Mesenchymal stem cell of the bone marrow (primary cell): ENCODE measurements around the genes PURB and IGFBP3.

- CAGE, long polyA plus RNA, result no peak
These were observed 22.7 kb downstream of the OGDH start for GRCh38 chr7:44629124-44629556.

DNA sequence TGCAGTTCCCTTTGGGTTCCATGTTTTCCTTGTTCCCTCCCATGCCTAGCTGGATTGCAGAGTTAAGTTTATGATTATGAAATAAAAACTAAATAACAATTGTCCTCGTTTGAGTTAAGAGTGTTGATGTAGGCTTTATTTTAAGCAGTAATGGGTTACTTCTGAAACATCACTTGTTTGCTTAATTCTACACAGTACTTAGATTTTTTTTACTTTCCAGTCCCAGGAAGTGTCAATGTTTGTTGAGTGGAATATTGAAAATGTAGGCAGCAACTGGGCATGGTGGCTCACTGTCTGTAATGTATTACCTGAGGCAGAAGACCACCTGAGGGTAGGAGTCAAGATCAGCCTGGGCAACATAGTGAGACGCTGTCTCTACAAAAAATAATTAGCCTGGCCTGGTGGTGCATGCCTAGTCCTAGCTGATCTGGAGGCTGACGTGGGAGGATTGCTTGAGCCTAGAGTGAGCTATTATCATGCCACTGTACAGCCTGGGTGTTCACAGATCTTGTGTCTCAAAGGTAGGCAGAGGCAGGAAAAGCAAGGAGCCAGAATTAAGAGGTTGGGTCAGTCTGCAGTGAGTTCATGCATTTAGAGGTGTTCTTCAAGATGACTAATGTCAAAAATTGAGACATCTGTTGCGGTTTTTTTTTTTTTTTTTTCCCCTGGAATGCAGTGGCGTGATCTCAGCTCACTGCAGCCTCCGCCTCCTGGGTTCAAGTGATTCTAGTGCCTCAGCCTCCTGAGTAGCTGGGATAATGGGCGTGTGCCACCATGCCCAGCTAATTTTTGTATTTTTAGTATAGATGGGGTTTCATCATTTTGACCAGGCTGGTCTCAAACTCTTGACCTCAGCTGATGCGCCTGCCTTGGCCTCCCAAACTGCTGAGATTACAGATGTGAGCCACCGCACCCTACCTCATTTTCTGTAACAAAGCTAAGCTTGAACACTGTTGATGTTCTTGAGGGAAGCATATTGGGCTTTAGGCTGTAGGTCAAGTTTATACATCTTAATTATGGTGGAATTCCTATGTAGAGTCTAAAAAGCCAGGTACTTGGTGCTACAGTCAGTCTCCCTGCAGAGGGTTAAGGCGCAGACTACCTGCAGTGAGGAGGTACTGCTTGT lies 5.4 kb downstream of the PPIA start:
- CAGE, long polyA plus RNA, result no peak

GRCh38 chr7:44867134-44867793 lies 18.1 kb downstream of the PURB start:
- CAGE, long polyA plus RNA, result no peak

GRCh38 chr7:44885327-44886426 lies at the start of gene PURB:
Gene PURB (minus strand): TSS chr7:44885530.
- CAGE, long polyA plus RNA, result no peak

- CAGE, long polyA plus RNA, result no peak
These were observed 19.2 kb downstream of the MYO1G start for GRCh38 chr7:44959538-44960122.

DNA sequence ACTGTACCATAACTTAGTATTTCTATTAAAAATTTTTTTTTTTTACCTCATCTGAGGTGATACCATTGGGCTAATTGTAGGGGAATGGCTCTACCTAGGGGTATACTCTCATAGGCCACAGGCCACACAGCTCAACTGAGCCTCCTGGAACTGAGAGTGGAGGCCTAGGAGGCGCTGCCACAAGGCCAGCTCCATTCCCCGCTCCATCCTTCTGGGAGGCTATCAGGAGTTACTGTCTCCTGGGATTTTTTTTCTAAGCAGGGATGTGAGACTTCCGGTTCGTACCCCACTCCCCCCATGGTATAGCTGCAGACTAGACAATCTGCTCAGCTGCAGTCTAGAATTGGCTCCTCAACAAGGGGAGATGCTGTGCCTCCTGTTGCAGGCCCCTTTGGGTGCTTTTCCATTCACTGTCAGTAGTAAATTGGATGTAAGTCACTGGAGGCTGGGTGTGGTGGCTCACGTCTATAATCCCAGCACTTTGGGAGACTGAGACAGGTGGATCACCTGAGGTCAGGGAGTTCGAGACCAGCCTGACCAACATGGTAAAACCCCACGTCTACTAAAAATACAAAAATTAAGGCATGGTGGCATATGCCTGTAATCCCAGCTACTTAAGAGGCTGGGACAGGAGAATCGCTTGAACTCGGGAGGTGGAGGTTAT lies 2.8 kb upstream of the MYO1G start:
- CAGE, long polyA plus RNA, result no peak

GRCh38 chr7:45013170-45014051 lies 13.4 kb downstream of the CCM2 start:
- CAGE, long polyA plus RNA, result no peak

DNA sequence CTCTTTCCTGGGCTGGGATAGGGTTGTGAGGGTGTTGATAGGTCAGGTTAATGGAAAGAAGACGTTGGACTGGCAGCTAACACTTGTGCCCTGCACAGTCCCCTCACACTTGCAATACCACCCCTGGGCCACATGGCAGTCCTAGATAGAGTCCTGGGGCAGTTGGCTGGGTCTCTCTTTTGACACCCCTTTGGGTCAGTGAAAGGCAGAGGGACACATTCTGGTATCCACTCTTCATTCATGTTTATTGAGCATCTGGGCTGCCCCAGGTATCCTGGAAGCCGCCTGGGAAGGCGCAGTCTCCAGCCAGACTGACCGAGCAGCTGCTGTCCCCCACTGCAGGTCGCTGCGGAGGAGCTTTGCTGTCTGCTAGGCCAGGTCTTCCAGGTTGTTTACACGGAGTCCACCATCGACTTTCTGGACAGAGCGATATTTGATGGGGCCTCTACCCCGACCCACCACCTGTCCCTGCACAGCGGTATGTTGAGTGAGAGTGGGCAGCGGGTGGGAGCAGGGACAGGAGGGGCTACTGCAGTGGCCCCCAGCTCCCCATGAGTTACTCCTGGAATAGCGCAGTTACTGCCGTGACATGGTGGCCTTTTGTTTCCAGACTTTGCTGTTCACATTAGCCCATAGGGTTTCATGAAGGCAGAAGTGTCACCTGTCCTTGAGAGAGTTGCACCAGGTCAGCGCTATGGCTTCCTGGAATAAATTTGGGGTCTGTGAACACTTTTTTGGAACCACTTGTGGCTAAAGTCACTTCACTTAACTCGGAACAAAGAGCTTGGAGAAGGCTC lies 19.1 kb downstream of the NACAD start:
- CAGE, long polyA plus RNA, result no peak

DNA sequence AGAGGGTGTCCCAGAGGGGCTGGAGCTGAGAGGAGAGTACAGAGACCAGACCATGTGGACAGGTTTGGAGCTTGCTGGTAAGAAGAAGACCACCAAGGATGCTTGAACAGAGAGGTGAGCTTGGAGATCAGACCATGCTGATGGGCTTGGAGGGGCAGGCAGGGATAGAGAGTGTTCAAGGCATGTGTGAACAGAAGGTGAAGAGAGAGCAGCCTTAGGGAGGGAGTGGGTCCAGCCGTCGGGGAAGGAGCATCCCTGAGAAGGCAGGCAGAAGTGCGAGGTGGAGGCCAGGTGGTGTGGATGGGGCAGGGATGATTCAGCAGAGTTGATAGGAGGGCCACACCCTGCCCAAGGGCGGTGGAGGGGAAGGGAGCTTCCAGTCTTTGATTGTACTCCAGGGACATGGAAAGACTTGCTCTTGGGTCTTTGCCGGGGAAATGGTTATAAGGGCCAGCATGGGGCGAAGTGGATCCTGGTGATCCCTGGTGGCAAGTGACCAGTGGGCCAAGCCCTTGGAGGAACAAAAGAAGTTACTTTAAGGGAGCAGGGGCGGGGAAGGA lies 83.6 kb downstream of the RAMP3 start:
- CAGE, long polyA plus RNA, result no peak

- CAGE, long polyA plus RNA, result no peak
These were observed 126.2 kb downstream of the ADCY1 start for GRCh38 chr7:45700213-45700889.

GRCh38 chr7:45768355-45769508 lies 104.2 kb downstream of the CCDC201 start:
- CAGE, long polyA plus RNA, result no peak

- CAGE, long polyA plus RNA, result no peak
These were observed 3.6 kb downstream of the IGFBP1 start for GRCh38 chr7:45891792-45892344.

DNA sequence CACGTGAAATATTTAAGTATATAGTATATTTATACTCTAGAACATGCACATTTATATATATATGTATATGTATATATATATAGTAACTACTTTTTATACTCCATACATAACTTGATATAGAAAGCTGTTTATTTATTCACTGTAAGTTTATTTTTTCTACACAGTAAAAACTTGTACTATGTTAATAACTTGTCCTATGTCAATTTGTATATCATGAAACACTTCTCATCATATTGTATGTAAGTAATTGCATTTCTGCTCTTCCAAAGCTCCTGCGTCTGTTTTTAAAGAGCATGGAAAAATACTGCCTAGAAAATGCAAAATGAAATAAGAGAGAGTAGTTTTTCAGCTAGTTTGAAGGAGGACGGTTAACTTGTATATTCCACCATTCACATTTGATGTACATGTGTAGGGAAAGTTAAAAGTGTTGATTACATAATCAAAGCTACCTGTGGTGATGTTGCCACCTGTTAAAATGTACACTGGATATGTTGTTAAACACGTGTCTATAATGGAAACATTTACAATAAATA lies 4.9 kb downstream of the IGFBP1 start:
- CAGE, long polyA plus RNA, result no peak

DNA sequence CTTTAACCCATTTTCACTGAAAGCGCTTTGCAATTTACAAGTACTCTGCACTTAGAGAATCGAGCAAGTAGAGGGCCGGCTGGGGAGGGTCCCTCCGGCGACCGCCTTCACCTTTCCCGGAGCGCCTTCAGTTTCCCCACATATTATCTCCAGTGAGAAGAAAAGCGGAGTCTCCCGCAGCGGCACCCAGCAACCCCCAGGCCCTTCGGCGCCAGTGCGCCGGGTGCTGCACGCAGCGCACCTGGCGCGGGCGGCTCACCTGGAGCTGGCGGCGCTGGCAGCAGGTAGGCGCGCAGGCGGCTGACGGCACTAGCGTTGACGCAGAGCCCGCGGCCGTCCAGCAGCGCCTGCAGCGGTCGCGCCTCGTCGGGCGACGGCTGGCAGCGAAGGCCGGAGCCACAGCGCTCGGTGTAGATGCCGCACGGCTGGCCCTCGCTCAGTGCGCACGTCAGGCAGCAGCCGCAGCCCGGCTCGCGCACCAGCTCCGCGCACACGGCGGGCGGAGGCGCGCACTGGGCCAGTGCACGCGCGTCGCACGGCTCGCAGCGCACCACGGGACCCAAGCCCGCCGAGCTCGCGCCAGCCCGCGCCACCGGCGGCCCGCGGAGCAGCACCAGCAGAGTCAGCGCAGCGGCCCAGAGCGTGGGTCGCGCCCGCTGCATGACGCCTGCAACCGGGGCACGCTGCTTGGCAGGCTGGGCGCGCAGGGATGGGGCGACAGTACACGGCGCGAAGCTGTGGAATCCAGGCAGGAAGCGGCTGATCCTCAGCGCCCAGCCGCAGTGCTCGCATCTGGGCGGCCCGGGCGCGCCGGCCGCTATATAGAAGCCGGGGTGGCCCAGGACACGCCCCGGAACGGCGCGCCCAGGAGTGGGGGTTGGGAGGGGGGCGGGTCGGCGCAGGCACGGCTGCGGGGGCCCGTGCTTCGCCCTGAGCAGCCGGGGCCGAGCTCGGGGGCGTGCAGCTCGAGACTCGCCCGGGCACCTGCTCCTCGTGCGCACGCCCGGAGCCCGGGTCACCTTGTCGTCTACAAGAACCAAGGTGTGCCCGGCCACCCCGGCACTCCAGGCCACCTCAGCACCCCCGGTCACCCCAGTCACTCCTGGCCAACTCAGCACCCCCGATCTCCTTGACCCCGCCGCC lies at the start of gene IGFBP3:
Gene IGFBP3 (minus strand): TSS at position 794 of the 1,143 bp plus-strand sequence.
- CAGE, long polyA plus RNA, result no peak

DNA sequence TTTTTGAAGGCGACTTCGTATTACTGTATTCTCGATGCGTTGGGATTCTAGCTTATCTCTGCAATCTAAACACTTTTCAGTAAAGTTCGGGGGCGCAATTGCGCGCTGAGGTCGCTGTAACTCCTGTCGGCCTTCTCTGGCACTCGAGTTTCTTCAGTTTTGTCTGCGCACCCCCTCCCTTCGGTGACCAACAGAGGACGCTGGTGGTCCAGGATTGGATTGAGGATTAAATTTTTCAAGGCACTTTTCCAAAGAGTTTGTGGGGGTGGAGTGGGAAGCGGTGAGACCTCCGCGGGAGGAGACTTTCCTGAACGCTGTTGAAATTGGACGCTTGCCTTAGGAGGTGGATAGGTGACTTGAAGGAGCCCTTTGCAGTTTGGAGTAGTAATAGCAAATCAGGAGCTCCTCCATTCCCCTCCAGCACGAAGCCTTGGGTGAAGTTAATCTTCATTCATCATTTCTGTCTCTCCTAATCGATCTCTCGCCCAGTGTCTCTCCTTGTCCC lies 1.1 kb upstream of the IGFBP3 start:
- CAGE, long polyA plus RNA, result no peak

GRCh38 chr7:45940247-45940954 lies 19.3 kb upstream of the IGFBP3 start:
- CAGE, long polyA plus RNA, result no peak

DNA sequence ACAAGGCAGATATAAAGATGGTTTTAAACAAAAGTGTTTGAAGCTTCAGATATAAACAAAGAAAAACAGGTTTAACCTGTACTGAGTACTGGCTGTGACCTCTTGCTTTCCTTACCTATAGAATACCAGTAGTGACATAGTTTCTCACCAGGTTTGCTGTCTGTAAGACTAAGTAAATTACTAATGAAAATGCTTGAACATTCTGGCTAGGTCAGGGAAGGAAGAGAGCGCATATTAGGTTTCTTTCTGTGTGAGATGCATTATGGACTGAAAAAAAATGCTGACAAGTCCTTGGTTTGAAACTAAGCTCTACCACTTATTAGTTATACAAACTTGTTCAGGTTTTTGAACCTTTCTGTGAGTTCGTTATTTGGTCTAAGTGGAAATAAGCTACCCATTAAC lies 360.2 kb upstream of the IGFBP3 start:
- CAGE, long polyA plus RNA, result no peak

DNA sequence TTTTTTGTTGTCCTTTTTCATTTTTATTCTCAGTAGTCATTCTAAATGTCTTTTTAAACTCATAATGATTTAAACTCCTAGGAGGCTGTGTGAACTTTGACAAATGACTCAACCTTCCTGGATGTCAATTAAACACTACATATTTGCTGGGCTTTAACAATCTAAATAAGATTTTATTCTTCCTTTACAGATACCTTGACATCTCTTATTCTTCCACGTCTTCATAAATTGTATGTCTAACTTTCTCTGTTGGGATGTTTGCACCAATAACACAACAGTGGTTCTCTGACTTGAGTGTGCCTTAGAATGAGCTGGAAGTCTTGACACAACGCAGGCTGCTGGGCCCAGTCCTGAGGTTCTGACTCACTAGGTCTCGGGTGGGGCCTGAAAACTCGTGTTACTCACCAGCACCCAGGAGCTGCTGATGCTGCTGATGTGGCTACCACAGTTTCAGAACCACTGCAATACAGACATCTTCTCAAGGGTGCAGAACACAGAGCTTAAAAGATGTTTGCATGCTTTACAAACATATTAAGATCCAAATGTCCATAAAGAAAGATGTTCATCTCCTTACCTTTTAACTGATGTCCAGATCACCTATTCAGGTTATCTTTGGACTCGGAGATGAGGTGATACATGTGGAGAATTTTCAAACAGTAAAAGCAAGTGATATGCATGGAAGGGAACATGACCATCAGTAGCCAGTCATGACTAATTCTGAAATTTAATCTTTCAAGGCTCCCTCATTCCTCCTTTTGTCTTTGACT lies 565.8 kb upstream of the IGFBP3 start:
- CAGE, long polyA plus RNA, result no peak

DNA sequence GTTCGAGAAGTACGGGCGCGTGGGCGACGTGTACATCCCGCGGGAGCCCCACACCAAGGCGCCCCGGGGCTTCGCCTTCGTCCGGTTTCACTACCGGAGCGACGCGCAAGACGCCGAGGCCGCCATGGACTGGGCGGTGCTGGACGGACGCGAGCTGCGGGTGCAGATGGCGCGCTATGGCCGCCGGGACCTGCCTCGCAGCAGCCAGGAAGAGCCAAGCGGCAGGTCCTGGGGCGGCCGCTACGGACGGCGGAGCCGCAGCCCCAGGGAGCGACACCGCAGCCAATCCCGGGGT lies 529.1 kb downstream of the TNS3 start:
- CAGE, long polyA plus RNA, result no peak

DNA sequence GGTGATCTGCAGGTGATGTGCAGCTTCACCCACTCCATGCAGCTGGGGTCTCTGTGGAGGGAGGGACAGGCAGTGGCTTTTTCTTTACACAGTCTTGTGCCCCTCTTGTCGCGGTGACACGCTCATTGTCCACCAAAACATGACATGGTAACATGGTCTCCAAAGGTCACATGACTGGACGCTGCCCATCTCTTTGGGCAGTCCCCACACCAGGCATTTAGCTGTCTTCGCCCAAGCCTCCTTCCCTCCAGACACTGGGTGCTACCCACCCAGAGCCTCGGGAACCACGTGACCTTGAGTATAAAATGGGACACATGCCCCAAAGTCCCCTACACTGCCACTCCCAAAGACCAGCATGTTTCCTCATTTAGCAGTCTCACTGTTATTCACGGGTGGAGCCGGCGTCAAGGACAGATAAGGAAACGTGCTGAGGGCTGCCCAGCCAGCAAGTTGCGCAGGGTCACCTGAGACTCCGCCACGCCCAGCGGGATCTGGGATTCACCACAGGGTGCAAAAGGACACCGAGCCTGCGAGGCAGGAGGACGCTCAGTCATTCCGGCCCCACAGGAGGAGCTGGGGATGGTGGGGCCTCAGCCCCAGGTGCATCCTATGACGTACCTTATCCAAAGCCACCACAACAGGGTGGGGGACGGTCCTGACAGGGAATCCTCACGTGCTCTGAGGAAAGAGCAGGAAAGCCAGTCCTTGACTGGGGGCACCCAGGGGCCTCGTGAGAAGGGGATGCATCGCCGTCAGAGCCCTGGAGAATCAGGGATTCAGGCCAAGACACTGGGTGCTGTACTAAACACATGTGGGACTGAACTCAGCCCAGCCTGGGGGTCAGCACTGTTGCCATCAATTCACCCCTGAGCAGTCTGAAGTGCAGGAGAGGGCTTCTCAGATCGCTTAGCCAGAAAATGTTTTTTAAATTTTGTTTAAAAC lies 226.9 kb downstream of the TNS3 start:
- CAGE, long polyA plus RNA, result no peak